Ishikawa (cell line): Measurements from ENCODE around the gene TMEM208.

GRCh38 chr16:66922971-66924115 is 2.0 kb downstream of the RRAD start:
- RRBS, result no CpG with 5 or more reads among the region's 27 CpGs

GRCh38 chr16:66948045-66949394 is 12.5 kb upstream of the CES3 start:
- RRBS, result 72% methylated on average over 7 of the region's 71 CpGs

DNA sequence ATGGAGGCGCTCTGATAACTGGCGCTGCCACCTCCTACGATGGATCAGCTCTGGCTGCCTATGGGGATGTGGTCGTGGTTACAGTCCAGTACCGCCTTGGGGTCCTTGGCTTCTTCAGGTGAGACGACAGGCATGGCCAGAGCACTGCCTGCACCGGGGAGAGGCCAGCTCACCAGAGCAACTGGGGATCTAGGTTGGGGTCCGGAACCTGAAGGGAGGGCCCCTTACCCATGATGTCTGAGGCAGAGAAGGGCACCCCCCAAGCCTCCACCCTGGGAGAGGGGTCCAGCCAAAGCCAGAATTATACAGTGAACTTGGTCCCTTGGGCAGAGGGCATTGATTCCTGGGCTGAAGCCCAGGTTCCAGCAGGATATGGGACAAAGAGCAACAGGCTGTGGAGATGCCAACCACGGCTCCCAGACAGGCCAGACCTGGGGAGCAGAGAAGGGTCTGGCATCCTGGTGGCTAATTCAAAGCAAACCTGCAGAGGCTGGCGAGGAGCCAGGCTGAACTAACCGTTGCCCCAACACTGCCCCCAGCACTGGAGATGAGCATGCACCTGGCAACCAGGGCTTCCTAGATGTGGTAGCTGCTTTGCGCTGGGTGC is 2.9 kb downstream of the CES3 start:
- RRBS, result no CpG with 5 or more reads among the region's 12 CpGs

DNA sequence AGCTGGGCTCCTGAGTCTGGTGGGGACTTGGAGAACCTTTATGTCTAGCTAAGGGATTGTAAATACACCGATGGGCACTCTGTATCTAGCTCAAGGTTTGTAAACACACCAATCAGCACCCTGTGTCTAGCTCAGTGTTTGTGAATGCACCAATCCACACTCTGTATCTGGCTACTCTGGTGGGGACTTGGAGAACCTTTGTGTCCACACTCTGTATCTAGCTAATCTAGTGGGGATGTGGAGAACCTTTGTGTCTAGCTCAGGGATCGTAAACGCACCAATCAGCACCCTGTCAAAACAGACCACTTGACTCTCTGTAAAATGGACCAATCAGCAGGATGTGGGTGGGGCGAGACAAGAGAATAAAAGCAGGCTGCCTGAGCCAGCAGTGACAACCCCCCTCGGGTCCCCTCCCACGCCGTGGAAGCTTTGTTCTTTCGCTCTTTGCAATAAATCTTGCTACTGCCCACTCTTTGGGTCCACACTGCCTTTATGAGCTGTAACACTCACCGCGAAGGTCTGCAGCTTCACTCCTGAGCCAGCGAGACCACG is 13.6 kb upstream of the CES4A start:
- RRBS, result no CpG with 5 or more reads among the region's 12 CpGs

DNA sequence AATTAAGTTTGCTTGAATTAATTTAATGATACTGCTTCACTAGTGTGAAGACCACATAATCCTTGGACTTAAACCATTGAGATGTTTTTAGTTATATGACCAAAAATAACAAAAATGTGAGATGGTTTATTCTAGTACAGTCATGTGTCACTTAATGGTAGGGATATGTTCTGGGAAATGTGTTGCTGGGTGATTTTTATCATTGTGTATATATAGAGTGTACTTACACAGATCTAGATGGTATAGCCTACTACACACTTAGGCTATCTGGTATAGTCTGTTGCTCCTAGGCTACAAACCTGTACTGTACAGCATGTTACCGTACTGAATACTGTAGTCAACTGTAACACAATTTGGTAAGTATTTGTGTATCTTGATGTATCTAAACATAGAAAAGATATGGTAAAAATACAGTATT is 10.0 kb downstream of the CBFB start:
- RRBS, result no CpG with 5 or more reads among the region's 1 CpG

GRCh38 chr16:67069081-67069391 is 40.1 kb downstream of the CBFB start:
- RRBS, result no CpG with 5 or more reads among the region's 7 CpGs

- RRBS, result 96% methylated on average over 8 of the region's 81 CpGs
Observed at GRCh38 chr16:67148890-67150027, 1.5 kb downstream of the B3GNT9 start.

DNA sequence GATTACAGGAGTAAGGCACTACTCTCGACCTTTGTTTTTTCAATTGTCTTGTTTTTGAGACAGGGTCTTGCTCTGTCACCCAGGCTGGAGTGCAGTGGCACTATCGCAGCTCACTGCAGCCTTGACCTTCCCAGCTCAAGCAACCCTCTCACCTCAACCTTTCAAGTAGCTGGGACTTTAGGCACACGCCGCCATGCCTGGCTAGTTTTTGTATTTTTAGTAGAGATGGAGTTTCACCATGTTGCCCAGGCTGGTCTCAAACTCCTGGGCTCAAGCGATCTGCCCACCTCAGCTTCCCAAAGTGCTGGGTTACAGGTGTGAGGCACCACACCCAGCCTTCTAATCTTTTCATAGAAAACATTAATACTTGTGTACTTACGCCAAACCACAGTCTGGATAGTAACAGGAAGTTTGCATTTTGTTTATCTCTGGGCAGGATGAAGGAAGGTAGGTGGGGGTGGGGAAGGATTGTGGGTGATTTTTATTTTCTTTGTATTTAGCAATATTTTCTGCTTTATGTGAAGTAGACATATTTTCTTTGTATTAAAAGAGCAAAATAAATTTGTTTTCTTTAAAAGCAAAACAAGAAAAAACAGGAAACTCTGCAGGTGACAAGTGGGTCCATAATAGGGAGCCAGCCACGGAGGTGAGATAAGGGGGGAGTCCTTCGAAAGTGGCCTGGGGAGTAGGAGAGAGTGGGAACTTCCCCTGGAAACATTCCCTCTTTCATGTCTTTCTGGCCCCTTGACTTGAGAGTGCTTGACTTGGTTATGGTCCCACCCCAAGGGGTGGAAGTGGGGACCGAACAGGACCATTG is 1.4 kb downstream of the TRADD start:
- RRBS, result no CpG with 5 or more reads among the region's 9 CpGs

DNA sequence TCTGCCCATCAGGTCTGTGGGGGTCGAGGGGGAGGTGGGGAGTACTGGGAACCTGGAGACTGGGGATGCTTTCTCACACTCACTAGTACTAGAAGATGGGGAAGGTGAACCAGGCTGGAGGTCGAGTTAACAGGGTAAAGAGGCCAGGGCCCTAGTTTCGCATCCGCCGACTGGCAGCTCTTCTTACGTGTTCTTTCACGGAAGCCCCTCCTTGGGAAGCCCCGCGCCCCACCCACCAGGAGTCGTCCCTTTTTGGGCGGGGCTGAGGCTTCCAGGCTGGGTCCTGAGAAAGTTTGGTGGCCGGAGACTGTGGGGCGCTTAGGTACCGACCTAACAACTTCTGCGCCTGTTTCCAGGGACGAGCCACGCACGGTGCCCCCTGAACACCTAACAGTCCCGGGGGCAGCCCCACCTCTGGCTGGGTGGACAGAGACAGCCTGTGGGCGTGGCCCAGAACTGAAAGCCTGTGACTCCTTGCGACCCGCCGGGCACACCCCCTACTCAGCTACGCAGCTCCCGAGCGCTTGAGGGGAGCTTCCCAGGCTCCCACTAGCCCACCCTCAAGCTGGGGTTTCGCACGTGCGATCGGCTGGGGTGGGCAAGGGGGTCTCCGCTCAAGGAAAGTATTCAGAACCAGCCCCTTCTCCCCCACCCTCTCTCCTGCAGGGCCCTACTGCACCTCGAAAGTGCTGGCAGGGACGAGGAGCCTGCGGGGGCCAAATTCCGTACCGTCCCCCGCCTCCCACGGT is 590 bp downstream of the TRADD start:
- RRBS, result 5% methylated on average over 9 of the region's 38 CpGs

GRCh38 chr16:67170159-67171123 is 5.9 kb downstream of the HSF4 start:
- RRBS, result 2% methylated on average over 16 of the region's 55 CpGs

GRCh38 chr16:67171124-67171841 is 6.7 kb downstream of the HSF4 start:
- RRBS, result no CpG with 5 or more reads among the region's 13 CpGs

DNA sequence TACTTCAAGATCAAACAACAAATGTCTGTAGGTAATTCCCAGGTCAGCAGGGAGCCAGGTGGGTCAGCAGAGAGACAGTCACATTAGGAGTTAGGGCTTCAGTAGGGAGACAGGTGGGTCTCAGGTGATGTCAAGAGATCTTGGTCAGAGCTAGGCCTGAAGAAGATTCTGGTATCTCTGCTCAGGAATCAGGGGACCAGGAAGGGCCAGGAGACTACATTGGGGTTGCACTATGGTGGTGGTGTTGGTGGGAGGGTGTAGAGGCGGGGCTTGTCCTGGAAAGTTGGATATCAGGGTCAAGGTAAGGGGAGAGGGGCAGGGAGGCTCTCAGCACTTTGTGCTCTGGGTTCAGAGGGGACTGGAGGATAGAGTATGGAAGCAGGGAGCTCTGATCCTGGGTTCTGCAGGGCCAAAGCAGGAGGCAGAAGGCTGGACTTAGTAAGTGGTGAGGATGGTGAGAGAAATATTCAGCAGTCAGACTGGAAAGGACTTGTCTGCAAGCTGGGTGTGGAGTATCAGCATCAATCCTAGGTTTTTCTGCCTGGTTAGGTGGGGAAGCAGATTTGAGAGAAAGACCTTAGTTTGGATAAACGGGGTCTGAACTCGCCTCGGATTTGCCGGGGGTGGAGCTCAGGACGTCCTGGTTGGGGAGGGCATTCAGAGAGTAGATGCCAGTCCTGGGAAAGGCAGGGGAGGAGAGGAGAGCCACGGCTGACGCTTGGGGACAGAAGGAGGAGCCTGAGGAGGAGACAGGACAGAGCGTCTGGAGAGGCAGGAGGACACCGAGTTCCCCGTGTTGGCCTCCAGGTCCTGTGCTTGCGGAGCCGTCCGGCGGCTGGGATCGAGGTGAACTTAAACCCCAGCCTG is 8.9 kb downstream of the HSF4 start:
- RRBS, result no CpG with 5 or more reads among the region's 16 CpGs

- RRBS, result no CpG with 5 or more reads among the region's 6 CpGs
Observed at GRCh38 chr16:67177392-67177855, 6.3 kb downstream of the MATCAP1 start.

- RRBS, result no CpG with 5 or more reads among the region's 17 CpGs
Observed at GRCh38 chr16:67197764-67198575, 961 bp upstream of the ELMO3 start.

DNA sequence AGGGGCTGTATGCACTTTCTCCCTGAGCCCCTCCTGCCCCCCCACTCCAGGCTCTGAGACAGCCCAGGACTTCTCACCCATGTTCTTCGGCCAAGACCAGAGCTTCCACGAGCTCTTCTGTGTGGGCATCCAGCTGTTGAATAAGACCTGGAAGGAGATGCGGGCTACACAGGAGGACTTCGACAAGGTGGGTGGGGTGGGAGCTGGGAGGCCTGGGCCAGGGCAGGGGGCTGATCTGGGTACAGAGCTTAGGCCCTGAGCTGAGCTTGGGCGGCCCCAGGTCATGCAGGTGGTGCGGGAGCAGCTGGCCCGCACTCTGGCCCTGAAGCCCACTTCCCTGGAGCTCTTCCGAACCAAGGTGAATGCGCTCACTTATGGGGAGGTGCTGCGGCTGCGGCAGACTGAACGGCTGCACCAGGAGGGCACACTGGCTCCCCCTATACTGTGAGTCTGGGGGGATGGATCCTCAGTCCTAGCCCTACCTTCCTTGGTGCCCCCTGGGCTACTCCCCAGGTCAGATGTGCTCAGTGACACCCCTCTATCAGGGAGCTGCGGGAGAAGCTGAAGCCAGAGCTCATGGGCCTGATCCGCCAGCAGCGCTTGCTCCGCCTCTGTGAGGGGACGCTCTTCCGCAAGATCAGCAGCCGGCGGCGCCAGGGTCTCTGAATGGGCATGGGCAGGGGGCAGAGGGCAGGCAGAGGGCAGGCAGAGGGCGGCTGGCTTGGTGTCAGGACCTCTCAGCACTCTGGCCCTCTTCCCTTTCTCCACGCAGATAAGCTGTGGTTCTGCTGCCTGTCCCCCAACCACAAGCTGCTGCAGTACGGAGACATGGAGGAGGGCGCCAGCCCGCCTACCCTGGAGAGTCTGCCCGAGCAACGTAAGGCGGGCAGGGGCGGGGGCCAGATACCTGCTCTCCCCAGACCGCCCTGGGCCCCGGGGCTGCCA is 3.7 kb downstream of the ELMO3 start:
- RRBS, result 96% methylated on average over 1 of the region's 32 CpGs

- RRBS, result no CpG with 5 or more reads among the region's 7 CpGs
Observed at GRCh38 chr16:67216407-67216802, 10.5 kb upstream of the TMEM208 start.

GRCh38 chr16:67226247-67227222 is at the start of gene TMEM208:
Gene TMEM208, plus strand, starts transcription at chr16:67227130.
- RRBS, result 2% methylated on average over 13 of the region's 45 CpGs

DNA sequence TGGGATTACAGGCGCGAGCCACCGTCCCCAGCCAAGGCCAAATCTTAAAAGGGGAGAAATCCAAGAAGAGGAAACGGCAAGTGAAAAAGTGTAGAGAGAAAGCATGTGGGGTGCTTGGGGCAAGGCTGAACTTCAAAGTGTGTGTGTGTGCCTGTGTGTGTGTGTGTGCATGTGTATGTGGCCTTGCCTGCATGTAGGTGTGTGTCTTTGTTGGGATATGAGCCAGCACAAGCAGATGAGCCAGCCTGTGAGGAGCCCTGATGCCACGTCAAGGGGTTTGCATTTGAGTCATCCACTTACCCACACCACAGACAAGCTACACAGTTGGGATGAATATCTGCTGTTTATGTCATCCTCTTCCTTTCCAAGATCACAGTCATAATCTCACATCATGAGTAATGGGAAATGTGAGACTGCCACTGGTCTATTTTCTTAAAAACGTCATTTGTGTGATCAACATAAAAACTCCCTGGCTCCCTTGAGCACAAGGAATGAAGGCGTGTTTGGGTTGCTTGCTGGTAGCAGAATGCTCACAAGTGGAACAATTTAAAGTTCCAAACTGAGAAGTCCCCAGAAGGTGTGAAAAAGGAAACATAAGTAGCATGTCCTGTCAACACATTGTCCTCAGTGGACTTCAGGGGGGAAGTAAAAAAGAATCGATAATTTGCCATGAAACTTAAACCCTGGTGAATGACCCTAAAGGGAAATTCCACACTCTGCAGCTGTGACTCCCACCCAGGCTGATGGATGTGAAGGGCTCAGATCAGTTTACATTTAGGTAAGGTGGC is 14.8 kb downstream of the KCTD19 start:
- RRBS, result no CpG with 5 or more reads among the region's 8 CpGs

- RRBS, result no CpG with 5 or more reads among the region's 7 CpGs
Observed at GRCh38 chr16:67465572-67466161, 15.3 kb downstream of the ATP6V0D1 start.

- RRBS, result no CpG with 5 or more reads among the region's 12 CpGs
Observed at GRCh38 chr16:67502253-67502933, 19.0 kb upstream of the AGRP start.